ENCODE measurements around the genes LYPD6 and CACNB4.

DNA sequence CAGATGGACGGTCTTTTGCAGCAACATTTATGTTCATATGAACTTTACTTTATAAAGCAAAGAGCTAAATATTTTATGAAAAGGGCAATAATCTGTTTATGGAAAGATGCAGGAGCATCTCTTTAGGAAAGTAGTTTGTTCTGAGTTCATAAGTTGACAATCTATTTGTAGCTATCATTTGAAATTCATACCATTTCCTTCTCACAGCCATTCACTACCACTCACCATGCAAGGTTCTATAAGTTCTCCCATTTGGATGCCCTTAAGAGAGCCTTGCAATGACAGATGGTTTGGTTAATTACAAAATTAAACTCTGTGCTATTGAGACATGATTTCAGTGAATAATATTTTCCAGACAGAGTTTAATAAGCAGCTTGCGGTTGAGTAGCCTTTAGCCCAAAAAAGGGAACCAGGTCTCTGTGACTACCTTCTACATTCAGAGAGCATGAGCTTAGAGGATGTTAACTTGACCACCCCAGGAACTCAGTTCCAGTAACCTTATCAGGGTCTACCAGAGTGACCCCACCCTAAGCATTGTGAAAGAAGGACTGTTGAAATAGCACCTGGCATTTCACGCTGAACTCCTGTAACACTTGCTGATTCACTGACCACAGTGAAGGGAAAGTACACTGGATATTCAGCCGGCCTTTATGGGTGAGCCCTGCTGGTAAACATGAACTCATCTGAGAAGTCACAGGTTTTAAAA lies 1173.0 kb upstream of the ZEB2 start:
- RRBS: no CpG with 5 or more reads among the region's 4 CpGs

- RRBS: no CpG with 5 or more reads among the region's 14 CpGs
These were observed 355 bp downstream of the ORC4 start for GRCh38 chr2:148020211-148020553.

GRCh38 chr2:148422401-148423086 lies 222.0 kb upstream of the EPC2 start:
- RRBS: no CpG with 5 or more reads among the region's 6 CpGs

DNA sequence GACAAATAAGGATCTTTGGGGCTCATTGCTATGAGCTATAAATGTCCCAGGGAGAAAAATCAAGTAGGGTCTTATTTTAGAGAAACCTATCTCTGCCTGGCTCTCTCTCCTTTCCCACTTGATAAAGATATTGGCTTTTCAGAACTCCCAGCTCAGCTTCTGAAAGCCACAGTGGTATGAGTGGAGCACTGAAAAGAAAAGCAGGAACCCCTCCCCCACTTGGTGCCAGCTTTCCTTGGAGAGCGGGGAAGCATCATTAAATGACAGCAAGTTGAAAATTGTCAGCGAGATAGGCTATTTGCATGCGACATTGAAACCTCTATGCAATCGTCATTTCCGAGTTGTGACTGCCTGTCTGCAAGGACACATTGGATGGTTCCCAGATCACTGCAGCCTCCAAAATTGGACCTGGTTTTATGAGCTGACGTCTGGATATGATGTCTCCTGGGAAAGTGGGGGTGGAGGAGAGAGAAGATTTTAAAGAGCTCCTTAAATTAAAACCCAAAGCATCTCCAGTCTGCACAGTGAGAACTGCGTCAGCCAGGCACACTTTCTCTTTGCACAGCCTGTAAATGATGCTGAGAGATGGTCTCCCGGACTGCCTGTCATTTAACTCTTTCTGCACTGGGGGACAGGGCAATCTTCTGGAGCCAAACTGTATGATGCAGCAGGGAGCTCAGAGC lies 57.8 kb upstream of the KIF5C start:
- RRBS: no CpG with 5 or more reads among the region's 8 CpGs

GRCh38 chr2:149166955-149167491 lies 128.5 kb downstream of the LYPD6B start:
- RRBS: no CpG with 5 or more reads among the region's 3 CpGs

DNA sequence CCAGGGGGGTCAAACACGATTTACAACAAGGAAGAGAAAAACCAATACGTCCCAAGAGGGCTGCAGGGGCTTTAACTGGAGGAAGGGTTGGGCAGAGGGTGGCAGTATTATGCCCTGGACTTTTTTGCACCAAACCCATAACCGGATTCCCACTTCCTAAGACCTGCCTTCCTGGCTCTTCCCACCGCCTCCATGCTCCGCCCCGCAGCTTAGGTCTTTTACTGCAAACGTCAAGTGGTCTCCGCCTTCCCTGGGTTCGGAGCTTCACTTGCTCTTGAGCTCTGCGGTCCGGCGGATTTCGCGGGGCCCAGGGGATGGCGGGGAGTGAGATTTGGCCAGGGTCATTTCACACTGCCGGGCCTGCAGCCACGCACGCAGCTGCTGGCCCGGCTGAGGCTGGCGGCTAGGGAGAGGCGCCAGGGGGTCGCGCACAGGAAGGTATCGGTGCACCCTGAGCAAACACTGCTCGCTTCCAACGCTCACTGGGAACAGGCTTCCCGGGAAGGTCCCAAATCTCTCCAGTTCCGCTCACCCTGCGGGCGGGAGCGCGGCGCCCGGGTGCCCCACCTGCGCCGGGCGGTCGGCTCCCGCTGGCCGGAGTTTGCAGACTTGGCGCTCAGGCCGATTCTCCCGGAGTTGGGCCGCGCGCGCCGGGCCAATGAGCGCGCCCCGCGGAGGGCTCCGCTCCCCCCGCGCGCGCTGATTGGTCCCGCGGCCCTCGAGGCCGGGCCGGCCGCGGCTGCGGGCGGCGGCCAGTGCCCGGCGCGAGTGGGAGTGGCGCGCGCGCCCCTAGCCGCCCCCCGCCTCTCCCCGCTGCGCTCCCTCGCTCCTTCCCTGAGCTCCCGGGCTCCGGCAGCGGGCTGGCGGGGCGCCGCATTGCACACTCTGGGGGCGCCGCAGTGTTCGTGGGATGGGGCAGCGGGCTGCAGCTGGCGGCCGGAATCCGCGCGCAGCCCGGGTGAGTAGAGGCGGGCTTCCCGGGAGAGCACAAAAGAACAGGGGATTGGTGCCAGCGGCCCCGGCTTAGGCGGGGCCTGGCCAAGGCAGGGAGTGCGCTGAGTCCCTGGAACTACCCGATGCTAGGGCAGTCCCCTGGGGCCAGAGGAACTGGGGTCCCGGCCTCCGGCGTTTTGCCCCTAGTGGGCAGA lies at the start of gene LYPD6:
Gene LYPD6 (plus strand): TSS at position 823 of the 1,148 bp plus-strand sequence.
- RRBS: 2% methylated on average over 60 of the region's 105 CpGs

DNA sequence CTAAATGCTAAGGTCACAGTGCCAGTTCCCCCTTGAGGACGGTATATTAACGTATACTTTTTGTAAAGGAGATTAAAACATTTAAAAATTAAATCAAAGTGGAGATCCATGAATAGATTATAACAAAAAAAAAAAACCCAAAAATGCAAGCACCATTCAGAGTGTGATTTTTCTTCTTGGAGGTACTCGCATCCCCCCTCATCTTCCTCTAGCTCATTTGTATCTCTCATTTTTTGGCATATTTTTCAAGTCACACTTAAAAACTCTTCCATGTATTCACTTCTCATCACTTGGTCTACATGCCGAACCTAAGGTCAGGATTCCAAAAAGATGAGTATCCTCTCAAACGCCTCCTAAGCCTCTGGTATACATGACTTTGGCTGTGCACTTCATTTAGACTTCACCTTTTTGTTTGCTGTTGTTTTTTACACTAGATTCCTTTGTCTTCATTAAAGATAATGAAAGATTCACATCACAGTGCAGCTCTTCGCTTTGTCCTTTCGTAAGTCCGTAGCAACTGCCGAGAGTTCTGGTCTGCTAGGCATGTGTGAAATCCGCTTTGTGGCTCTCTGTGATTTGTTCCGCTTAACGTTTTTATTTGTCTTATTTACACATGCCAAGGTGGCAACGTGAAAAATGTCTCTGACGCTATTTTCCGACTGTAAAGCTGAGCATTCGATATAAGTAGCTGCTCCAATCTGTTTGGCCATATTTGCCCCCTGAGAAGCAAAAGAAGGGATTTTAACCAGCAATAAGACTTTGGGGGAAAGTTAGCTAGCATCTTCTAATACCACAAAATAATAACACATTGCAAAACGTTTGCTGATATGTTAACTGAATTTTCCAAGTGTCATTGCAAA lies 17.7 kb downstream of the RND3 start:
- RRBS: no CpG with 5 or more reads among the region's 17 CpGs

DNA sequence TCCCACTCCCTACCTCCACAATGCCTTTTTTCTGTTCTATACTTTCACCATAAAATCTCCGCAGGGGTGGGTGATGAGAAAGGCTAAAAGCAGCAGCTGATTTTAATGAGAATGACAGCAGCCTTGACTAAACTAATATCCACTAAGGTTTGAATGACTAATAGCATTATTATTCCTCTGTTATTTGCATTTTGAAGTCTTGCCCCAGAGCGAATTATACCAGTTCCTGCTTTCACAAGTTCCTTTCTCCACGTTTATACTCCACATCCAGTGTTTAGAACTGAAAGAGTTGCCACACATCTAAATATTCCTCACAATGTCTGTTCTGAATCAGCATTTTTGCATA lies 41.9 kb upstream of the RND3 start:
- RRBS: no CpG with 5 or more reads among the region's 3 CpGs

GRCh38 chr2:151260519-151261183 lies 1.0 kb downstream of the RBM43 start:
- RRBS: no CpG with 5 or more reads among the region's 10 CpGs

DNA sequence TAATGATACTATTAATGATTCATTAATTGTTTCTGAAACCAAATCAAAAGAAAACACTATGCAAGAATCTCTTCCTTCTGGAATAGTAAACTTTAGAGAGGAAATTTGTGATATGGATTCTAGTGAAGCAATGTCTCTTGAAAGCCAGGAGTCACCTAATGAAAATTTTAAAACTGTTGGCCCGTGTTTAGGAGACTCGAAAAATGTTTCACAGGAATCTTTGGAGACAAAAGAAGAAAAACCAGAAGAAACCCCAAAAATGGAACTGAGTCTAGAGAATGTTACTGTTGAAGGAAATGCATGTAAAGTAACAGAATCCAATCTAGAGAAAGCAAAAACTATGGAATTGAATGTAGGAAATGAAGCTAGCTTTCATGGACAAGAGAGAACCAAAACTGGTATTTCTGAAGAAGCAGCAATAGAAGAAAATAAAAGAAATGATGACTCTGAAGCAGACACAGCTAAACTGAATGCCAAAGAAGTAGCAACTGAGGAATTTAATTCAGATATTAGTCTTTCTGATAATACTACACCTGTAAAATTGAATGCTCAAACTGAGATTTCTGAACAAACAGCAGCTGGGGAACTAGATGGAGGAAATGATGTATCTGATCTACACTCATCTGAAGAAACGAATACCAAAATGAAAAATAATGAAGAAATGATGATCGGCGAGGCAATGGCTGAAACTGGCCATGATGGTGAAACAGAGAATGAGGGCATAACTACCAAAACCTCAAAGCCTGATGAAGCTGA lies 55.4 kb downstream of the RIF1 start:
- RRBS: no CpG with 5 or more reads among the region's 5 CpGs

DNA sequence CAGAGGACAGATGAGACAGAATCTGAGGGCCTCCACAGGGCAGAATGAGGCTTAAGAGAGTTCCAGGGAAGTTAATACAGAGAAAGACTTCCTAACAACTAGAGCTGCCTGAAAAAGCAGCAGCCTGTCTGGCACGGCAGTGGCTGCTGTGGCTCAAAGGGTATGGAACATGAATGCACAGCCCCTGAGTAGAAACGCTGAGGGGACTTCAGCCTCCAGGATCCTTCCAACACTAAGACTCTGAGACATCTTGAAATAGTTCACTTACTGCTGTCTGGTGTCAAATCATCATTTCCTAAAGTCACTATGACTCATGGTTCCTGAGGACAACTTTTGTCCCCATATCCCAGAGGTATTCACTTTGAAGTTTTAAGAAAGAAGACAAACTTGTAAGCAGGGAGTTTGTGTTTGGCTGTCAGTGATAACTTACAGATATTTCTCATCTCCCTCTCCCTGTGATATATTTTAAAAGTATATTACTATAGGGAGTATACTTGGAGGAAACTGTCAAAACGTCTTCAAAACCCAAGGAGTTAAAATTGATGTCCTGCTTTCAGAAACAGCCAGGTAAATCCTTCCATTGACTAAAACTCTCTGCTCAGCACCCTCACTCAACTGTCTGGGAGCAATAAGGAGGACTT lies 33.3 kb upstream of the NEB start:
- RRBS: no CpG with 5 or more reads among the region's 3 CpGs

DNA sequence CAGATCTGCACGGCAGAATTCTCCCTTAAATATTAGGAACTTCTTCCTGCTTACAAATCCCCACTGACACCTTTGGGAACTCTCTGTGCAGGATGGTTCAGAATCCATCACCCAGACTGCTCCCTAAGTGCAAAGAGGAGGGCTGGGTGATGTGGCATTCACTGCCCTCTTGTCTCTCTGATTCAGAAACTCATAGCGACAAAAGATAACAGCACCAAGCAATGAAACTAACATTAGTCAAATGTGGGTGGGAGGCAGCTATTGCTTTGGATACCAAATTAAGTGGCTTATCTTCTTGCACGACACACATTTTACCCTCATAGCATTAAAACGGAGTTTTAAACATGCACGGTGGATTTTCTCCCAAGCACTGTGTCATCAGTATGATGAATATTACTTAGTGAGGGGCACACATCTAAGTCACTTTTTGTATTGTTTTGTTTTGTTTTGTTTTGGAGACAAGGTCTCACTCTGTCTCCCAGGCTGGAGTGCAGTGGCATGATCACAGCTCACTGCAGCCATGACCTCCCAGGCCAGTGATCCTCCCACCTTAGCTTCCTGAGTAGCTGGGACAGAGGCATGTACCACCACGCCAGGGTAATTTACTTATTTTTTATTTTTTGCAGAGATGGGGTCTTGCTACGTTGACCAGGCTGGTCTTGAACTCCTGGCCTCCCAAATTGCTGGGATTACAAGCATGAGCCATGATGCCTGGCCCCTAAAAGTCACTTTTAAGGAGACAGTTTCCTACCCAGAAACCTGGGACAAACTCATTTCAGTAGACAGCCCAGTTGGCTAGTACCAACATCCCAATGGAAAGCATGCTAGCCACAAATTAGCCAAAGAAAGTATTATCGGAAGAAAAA lies 41.0 kb upstream of the NEB start:
- RRBS: no CpG with 5 or more reads among the region's 8 CpGs

- RRBS: no CpG with 5 or more reads among the region's 6 CpGs
These were observed 12.4 kb downstream of the ARL5A start for GRCh38 chr2:151815777-151816329.

GRCh38 chr2:152038302-152039092 lies 60.3 kb downstream of the CACNB4 start:
- RRBS: no CpG with 5 or more reads among the region's 7 CpGs

- RRBS: 2% methylated on average over 13 of the region's 62 CpGs
These were observed at the start of gene CACNB4 for GRCh38 chr2:152098578-152099234. Gene CACNB4 (minus strand): TSS chr2:152099044.

DNA sequence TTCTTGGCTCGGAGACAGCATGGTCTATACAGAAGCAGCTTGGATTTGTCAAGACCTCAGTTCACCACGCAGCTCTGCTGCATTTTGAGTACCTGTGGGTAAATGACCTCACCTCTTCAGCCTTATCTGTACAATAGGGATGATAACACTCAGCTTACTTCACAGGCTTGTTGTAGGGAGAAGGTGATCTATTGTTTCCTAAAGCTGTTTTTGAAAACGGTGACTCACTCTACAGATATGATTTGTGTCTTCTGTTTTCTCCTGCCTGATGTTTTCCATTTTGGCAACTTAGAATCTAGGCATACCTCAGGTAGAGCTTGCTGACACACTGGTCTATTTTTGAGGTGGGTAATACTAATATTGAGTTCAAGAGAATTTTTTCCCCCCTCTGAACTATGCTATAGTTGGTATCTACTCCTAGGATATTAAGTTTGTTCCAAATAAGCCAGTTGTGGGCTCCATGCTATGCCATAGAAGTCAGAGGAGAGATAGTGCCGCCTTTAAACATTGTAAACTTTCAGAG lies 80.3 kb downstream of the FMNL2 start:
- RRBS: no CpG with 5 or more reads among the region's 4 CpGs

- RRBS: no CpG with 5 or more reads among the region's 8 CpGs
These were observed 106.5 kb downstream of the FMNL2 start for GRCh38 chr2:152441393-152441961.

GRCh38 chr2:152492098-152492566 lies 157.2 kb downstream of the FMNL2 start:
- RRBS: no CpG with 5 or more reads among the region's 5 CpGs

DNA sequence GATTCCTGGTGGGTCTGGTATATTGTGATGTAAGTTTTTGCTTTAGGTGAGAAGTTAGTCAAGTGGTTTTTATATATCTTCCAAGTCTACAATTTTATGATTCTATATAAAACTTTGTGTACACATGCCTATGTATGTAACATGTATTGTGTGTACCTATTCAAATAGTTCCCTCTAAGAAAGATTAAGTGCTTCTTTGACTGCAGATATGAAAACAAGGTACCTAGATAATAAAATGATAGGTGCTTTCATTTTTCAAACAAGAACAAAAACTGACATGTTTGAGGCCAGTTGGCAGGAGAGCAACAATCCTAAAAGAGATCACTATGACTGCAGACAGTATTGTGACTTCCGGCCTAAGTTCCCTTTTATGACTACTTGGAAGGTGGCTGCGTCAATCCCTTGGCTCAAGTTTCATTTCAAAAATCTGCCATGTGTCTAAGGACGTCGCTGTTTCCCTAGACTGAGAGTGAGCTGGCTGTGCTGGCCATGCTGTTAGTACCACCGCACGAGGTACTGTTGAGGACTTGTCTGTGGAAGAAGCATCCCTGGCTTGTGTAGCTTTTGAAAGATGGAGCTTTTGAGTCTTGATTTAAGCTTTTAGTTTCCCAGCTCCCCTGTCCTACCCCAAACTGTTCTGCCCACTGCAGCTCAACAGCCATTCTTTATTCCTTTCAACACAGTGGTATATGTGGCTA lies 123.0 kb downstream of the PRPF40A start:
- RRBS: no CpG with 5 or more reads among the region's 6 CpGs

All from AG10803 (cell line).